Sigmoid colon (tissue), 4 donors: ENCODE data around the gene TMED10.

DNA sequence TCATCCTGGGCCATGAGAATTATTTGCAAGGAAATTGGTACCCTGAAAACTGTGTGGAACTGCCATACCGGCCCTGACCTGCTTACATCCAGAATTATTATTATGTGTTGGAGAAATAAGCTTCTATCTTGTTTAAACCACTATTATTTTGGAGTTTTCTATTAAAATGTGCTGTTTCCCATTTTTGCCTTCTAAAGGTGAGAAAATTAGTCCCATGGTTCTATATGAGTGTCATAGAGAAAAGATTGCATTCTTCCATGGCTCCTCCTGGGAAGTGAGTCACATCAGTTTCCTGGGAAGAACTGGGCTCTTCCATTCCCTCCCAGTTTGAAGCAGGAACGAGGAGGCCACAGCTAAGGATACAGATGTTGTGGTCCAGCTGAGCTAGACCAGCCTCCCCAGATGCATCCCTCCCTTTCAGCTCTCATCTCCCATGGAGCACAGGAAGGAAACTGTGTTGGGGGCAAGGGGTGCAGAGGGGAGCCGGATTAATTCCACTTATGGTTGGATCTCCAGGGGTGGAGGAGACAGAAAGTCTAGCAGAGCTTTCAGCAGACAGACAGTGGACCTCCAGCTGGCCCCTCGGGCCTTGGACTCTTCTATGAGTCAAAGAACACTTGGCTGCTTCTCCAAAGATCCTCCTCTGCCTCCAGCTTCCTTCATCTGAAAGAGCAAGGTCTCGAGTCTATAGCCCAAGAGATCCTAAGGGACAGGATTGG lies 9.8 kb upstream of the PGF start:
- PRO-cap = no peak
- RAMPAGE, long total RNA, 4 experiments = no peak in any of the 4 experiments

DNA sequence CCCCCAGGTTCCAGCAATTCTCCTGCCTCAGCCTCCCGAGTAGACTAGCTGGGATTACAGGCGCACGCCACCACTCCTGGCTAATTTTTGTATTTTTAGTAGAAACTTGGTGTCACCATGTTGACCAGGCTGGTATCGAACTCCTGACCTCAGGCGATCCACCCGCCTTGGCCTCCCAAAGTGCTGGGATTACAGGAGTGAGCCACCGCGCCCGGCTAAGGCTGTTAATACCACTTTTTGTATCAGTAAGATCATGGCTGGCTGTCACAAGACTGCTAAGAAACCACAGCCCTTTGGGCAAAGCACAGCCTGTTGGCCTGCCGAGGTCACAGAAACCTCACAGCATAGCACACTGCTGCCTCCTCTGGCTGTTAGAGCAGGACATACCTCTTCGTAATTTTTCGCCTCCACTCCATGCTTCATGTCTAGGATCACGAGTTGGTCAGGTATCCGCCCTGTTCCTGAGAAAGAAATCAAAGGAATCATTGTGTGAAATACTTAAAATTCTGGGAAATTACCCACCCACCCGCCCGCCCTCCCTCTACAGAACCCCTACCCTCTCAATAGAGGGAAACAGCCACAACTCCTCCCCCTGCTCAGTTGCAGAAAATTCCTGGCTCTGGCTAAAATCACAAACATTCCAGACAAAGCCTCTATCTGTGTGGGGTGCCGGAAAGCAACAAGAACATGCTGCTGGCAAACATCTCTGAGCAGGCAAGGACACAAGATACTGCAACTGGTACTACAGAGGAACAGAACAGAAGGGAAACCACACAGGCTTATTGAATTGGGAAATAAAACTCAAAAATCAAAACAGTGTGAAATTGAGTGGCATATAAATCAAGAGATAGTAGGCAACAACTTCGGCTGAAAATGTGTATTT lies 20.7 kb upstream of the NEK9 start:
- PRO-cap = no peak
- RAMPAGE, long total RNA, 4 experiments = no peak in any of the 4 experiments

GRCh38 chr14:75175844-75176742 lies at the start of gene TMED10:
TMED10 (minus strand) TSS chr14:75176612.
- PRO-cap = unidirectional peak, minus-strand start at chr14:75176612
- RAMPAGE, long total RNA, 4 experiments = start-site peak on the minus strand in 4 of 4 experiments, at chr14:75176546-75176637 at its widest, 730 to 2,647 reads per replicate

GRCh38 chr14:75184015-75184404 lies 7.6 kb upstream of the TMED10 start:
- PRO-cap = no peak
- RAMPAGE, long total RNA, 4 experiments = no peak in any of the 4 experiments

- PRO-cap = no peak
- RAMPAGE, long total RNA, 4 experiments = no peak in any of the 4 experiments
Measured at GRCh38 chr14:75223649-75224176, 47.3 kb upstream of the TMED10 start.

DNA sequence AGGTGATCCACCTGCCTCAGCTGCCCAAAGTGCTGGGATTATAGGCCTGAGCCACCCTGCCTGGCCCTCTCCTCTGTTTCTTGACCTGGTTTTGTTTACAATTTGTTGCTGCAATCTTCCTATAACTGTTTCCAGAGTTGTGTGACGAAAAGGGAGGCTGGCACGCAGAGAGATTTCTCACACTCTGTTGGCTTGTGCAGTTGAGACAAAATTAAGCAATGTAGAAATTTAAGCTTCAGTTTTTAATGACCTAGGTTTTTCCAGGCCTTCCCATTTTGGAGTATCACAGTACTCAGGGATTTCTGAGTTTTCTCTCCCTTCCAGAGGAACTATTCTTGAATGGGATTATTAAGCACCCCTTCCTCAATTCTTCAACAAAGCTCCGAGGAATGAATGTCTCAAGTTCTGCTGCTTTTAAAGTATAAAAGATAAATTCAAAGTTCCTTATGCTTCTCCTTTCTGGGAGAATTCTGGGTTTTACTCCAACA lies 20.4 kb upstream of the FOS start:
- PRO-cap = no peak
- RAMPAGE, long total RNA, 4 experiments = no peak in any of the 4 experiments

DNA sequence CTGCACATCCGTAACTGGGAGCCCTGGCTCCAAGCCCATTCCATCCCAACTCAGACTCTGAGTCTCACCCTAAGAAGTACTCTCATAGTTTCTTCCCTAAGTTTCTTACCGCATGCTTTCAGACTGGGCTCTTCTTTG lies 1.5 kb downstream of the FOS start:
- PRO-cap = no peak
- RAMPAGE, long total RNA, 4 experiments = no peak in any of the 4 experiments

DNA sequence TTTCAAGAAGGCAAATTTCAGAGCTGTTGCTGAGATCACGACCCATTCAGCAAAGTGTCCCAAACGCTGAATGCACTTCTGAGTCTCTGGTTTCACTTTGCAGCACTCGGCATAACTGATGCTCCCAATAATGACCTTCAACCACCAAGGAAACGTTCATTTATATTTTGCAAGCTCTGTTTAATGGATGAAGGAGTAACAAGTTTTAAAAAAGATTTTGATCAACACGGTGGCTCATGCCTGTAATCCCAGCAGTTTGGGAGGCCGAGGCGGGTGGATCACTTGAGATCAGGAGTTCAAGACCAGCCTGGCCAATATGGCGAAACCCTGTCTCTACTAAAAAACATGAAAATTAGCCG lies 56.3 kb downstream of the FOS start:
- PRO-cap = no peak
- RAMPAGE, long total RNA, 4 experiments = no peak in any of the 4 experiments

DNA sequence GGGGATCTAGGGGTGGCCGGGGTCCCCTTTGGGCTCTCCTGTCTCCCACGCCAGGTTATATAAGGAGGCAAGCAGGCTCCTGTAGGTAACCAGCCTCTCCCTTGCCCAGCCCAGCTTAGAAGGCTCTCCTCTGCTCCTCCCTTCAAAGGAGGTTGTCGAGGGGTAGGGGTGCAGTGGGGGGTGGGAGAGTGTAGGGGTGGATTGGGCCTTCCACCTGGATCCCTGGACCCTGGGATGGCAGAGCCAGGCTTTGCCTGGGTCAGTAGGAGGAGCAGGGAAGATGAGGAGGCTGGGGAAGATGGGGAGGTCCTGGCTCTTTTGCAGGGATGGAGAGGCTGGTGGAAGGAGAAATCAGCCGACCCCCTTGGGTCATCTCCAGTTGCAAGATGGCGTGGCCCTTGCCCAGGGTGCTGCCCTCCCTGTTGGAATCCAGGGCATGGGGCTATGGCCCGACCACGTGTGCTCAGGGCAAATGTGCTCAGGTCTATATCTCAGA lies 1.1 kb downstream of the JDP2 start:
- PRO-cap = no peak
- RAMPAGE, long total RNA, 4 experiments = no peak in any of the 4 experiments

DNA sequence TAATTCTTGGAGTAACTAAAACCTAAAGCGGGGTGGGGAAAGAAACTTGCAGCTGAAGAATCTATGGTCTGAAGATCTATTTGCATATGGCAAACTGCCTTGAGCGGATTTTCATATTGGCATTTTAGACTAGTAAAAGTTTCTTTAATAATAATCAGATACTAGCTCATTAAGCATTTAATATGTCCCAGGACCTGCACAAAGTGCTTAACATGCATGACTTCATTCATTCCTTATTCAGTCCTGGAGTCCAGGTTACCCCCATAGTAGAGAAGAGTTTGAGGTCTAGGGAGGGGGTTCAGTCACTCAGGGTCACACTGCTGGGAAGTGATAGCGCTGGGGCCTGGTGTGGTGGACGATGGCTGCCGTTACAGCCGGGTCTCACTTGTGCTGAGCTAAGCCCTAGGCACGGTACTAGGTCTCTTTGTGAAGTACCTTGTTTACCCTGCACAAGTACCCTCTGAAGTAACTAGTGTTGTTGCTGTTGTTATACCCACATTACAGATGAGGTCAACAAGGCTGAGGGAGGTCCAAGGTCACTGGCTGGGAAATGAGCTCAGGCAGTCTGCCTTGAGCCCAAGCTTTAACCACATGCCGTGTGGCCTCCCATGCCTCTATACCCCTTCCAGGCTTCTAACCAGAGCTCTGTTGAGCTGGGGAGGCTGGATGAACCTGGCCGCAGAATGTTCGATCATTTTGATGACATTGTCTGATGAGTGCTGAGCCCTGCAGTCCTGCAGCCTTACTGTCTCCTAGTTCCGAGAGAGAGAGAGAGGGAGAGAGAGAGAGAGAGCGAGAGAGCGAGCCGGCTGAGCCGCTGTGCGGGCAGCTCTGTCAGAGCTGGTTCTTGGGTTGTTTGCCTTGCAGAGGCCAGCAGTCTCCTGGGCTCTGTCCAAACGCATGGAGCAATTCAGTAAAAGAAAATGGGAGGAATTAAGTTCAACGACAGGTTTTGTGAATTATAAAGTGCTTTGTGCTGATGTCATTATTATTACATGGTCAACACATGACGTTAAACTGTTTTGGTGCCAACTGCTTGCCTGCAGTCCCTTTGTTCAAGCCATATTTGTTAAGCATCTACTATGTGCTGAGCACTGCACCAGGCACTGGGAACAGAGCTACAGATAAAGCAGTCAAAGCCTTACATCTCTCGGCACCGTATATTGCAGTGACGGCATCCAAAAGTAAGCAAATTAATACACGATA lies 12.9 kb downstream of the JDP2 start:
- PRO-cap = no peak
- RAMPAGE, long total RNA, 4 experiments = no peak in any of the 4 experiments

- PRO-cap = no peak
- RAMPAGE, long total RNA, 4 experiments = no peak in any of the 4 experiments
Measured at GRCh38 chr14:75451301-75451951, 23.6 kb downstream of the JDP2 start.

GRCh38 chr14:75527552-75527827 lies 5.2 kb downstream of the BATF start:
- PRO-cap = no peak
- RAMPAGE, long total RNA, 4 experiments = no peak in any of the 4 experiments

DNA sequence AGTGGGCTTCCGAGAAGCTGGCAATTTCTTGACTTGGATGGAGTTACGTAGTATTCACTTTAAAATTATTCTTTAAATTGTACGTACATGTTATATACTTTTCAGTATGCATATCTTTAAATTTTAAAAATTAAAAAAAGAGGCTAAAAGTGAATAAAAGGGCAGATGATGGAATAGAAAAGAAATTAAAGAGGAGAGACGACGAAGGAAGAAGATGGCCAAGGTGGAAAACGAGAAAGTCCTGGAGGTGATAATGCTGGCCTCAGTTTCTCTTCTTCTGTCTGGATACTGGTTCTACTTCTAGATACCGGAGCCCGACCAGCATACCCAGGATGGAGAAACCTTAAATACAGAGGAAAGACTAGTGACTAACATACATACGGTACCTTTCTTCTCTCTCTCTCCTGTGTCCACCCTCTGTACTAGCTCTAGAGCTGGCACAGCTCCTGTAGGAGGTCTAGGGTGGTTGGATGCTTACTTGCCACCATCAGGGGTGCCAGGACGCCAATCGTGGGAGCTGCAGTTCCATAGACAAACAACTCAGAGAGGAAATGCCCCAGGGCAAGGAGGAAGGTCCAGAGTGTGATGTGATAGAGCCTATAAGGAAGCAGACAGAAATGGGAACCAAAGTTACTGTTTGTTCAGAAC lies 9.3 kb downstream of the ERG28 start:
- PRO-cap = no peak
- RAMPAGE, long total RNA, 4 experiments = no peak in any of the 4 experiments

- PRO-cap = no peak
- RAMPAGE, long total RNA, 4 experiments = no peak in any of the 4 experiments
Measured at GRCh38 chr14:75928585-75929337, 53.0 kb downstream of the TGFB3 start.

DNA sequence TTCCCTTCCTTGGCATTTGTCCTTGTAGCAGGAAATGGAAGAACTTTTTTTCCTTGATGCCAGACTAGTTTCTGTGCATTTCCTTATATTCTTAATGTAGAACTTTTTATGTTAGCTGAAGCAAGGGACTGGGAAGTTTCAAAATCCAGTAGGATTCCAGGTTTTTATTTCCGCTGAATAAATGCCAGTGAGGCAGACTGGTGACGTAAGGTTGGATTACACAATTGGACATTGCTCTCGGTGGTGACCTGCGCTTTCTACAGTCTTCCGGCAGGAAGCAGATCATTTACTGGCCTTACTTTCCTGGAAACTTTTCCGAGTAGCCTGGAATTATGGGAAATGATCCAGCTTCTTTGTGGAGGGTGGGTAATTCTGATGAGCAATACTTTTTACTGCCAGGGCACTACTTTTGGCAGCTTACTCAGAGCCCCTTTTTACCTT lies 3.6 kb downstream of the IFT43 start:
- PRO-cap = no peak
- RAMPAGE, long total RNA, 4 experiments = no peak in any of the 4 experiments

DNA sequence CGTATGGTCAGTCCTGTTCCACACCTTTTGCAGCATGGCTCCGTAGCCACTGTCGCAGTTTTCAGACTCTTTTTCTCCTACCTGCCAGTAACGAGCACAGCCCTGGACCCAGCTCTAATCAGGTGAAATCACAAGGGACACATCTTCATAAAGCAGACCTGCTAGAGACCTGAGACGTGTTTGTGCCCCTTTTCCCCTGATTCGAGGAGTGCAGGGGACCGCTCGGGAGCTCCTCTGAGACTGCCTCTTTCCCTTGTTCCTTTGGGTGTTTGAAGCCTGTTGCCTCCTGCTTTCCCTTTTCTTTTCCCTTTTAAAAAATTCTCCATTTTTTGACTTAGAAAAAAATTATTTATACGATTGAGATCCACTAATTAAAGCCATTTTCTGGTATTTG lies 76.6 kb upstream of the GPATCH2L start:
- PRO-cap = no peak
- RAMPAGE, long total RNA, 4 experiments = no peak in any of the 4 experiments

DNA sequence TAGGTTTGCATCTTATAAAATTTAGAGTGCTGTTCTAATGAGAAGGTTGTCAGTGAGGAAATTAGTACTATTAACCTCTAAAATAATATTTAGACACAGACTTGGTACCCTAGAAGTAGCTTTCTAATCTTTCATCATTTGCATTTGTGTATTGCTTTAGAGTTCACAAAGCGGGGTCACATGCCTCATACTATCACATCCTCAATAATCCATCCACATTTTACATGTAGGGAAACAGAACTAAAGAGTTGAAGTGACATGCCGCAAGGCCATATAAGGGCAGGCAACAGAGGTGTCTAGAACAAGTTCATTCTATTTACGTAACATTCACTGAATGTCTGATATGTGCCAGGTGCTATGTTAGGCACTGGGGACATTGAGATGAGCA lies 11.8 kb downstream of the GPATCH2L start:
- PRO-cap = no peak
- RAMPAGE, long total RNA, 4 experiments = no peak in any of the 4 experiments

GRCh38 chr14:76769645-76770262 lies 8.5 kb downstream of the VASH1 start:
- PRO-cap = no peak
- RAMPAGE, long total RNA, 4 experiments = no peak in any of the 4 experiments

DNA sequence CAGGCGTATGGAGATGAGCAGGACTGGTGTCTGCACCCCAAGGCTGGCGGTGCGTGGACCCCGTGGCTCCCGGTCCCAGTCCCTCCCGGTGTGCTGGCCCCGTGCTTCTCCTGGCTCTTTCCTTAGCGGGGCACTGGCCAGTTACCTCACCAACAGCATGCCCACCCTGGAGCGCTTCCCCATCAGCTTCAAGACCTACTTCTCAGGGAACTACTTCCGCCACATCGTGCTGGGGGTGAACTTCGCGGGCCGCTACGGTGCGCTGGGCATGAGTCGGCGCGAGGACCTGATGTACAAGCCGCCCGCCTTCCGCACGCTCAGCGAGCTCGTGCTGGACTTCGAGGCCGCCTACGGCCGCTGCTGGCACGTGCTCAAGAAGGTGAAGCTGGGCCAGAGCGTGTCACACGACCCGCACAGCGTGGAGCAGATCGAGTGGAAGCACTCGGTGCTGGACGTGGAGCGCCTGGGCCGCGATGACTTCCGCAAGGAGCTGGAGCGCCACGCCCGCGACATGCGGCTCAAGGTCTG lies 14.5 kb downstream of the VASH1 start:
- PRO-cap = no peak
- RAMPAGE, long total RNA, 4 experiments = no peak in any of the 4 experiments

DNA sequence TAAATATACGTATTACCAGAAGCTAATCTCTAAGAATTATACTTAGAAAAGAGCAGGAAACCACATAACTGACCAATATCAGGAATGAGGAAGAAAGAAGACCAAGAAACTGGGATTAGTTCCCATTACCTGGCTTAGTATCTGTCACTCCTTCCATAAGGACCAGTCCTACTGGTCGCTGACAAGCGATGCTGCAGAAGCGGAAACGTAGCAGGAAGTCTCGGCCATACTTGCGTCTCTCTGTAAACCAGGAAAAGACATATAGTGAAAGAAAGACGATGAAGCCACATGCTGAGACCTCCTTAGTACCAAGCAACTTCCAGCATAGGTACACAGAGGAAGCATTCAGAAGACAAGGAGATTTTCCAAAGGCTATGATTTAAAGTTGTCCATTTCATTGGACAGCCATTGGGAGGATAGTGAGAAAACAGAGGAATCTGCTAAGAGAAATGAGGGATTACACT lies 9.4 kb downstream of the ANGEL1 start:
- PRO-cap = no peak
- RAMPAGE, long total RNA, 4 experiments = start-site peak on the minus strand in 1 of 4 experiments, centred at position 412 of the sequence, 5 reads per replicate